GM19240 (cell line): ENCODE data around the genes MGAT3 and CACNA1I.

DNA sequence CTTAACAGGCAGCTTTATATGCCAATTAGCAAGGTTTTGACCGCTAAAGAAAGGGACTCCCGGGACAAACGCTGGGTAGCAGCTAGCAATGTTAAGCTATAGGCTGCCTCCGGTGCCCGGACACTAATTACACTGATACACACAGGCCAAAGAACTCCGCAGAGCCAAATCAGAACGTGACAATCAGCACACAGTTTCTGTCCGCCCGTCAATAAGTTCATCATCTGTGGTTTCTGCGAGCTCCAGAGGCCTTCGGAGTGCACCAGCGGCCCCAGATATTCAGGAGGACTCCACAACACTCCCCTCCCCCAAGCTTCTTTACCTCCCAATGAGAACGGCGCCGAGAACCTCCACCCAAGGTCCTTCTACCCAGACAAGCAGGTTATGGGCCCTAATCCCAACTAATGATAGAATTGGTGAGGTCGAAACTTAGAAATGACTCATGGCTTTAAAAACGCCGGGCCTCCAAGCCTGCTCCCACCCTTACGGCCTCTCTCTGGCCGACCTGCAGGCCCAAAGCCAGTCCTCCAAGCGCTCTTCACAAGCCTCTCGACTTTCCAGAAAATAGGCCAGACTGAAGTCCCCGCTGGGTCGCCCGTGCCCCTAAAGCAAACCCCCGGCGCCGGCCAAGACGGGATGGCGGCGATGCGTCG, 412 bp downstream of the RPL3 start:
- RRBS: under 1% methylated on average over 8 of the region's 33 CpGs

GRCh38 chr22:39388600-39389035, 11.0 kb upstream of the TAB1 start:
- RRBS: no CpG with 5 or more reads among the region's 31 CpGs

DNA sequence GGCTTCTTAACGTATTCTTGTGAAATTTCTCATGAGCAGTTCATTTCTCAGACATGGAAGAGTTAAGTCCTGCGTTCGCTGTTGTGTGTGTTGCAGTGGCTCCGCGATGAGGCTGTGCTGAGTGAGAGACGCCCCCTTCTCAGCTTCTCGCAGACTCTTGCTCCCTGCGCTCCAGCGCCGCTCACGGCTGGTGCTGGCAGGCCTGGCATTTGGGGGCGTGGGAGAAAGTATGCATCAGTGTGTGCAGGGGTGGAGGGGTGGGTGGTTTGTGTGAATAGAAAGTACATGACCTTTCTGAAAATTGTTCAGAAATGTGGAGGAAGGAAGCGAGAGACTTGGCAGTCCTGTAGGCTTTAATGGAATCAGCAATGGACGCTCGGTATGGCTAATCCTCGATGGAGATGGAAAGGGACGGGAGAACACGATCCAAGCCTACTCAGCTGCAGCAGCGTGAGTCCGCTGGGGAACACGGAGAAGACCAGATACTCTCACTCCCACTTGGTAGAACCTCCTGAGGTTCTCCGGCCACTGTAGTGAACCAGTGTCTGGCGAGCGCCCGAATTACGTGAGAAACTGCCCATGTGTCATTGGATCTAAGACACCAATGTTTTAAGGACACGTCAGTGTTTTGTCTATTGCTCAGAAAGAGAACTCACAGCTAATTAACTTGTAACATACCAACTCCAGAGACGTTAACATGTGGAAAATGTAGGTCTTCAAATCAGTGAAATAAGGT, 6.0 kb downstream of the TAB1 start:
- RRBS: no CpG with 5 or more reads among the region's 28 CpGs

GRCh38 chr22:39428327-39429112, 28.3 kb upstream of the MGAT3 start:
- RRBS: no CpG with 5 or more reads among the region's 13 CpGs

DNA sequence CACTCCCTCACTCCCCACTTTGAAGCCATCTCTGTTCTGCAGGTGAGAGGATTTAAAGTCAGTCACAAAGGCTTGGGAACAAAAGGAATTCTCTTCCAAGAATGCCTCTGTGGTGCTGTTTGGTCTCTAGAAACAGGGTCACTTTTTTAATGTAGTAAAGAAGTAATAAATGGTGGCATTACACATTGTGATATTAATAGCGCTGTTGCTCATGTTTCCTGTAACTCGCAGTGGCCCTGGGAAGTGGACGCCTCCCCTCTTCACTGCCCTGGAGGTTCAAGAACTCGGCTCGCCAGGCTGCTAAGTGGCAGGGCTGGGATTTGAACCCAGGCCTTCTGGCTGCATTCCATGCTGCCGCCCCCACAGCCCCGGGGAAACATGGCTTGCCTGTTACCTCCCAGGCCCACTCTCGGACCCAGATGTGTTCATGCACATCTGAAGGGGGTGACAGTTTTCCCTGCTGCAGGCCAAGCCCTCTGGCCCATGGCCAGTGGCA, 25.1 kb upstream of the MGAT3 start:
- RRBS: no CpG with 5 or more reads among the region's 8 CpGs

DNA sequence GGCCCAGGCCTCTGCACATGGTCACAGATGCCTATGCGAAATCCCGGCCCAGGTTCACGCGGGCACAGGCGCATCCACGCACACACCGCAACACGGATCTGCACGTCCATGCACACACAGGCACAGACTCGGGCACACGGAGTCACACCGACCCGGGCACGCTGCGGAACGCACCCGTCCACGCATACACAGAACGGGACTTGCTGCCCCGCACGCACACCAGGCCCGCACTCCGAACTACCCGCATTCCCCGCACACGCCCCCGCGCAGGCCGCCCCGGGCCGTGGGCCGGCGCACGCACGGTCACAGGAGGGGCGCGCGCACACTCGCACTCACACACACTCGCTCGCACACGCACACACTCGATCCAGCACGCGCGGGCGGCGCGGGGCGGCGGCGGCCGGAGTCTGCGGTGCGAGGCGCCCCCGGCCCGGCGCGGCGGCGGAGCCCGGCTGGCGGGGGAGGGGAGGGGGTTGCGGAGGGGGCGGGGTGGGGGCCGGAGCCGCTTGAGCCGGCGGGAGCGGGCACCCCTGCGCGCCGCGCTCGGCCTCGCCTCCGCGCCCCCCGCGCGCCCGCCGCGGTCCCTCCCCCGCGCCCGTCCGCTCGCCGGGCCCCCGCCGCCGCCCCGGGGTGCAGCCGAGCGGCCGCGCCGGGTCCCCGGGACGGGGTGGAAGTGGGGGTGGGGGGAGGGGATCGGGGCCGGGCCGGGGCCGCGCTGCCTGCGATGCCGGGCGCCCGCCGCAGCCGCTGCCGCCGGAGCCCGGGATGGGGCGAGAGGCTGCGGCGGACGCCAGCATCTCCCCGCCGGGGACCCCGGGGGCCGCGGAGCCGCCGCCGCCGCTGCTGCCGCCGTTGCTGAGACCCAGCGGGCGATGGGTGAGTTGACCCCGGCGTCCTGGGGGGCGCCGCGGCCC, at the start of gene MGAT3:
TSS of gene MGAT3 (plus strand) at position 331 of the 914 bp plus-strand sequence.
- RRBS: 6% methylated on average over 44 of the region's 138 CpGs

DNA sequence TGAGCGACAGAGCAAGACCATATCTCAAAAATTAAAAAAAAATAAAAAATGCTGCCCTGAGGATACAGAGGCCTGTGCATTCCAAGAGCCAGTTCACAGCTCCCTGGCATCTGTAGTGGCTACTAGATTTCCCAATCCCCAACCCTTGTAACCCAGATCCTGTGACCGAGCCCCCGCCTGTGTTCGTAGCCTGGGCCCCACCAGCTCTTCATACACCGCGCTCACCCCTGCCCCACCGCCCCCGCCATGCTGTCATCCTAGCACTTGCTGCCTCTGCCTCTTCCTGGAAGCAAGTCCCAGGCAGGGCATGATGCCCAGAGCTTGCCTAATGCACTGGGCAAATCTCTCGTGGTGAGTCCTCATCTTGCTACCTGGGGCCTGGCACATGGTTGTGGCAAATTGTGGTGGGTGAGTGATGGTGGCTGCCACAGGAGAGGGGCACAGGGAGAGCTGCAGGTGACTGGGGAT, 7.1 kb downstream of the MGAT3 start:
- RRBS: no CpG with 5 or more reads among the region's 9 CpGs

- RRBS: no CpG with 5 or more reads among the region's 18 CpGs
Measured at GRCh38 chr22:39473860-39475064, 17.4 kb downstream of the MGAT3 start.

DNA sequence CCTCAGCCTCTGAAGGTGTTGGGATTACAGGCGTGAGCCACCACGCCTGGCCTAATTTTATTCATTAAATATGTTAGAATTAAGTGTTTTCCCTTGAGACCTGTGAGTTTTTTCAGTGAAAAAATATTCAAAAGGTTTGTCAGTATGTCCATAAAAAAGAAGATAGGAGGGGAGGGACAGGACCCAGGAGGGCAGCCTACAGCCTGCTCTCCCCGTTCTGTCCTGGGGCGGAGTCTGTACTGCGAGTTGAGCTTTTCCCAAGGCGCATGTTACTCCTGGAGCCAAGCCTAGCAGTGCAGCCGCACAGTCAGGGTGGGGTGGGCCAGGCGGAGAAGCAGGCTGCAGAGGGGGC, 15.4 kb upstream of the MIEF1 start:
- RRBS: no CpG with 5 or more reads among the region's 8 CpGs

GRCh38 chr22:39529061-39530091, 3.2 kb downstream of the RPS19BP1 start:
- RRBS: 2% methylated on average over 9 of the region's 42 CpGs

DNA sequence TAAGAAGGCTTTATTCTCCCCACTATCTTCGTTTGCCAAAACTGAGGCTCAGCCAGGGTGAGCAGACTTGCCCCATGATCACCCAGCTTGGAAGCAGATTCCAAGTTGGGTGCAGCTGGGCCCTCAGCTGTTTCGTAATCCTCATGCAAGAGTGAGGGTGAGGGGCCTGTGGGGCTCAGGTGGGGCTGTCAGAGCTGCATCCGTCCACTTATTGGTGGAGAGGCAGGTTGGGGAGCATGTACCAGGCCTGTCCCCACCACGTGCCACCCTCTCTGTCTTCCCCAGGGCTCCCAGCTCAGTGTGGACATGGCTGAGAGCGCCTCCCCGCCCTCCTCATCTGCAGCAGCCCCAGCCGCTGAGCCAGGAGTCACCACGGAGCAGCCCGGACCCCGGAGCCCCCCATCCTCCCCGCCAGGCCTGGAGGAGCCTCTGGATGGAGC, at the start of gene CACNA1I:
TSS of gene CACNA1I (plus strand) at position 307 of the 440 bp plus-strand sequence.
- RRBS: no CpG with 5 or more reads among the region's 11 CpGs

DNA sequence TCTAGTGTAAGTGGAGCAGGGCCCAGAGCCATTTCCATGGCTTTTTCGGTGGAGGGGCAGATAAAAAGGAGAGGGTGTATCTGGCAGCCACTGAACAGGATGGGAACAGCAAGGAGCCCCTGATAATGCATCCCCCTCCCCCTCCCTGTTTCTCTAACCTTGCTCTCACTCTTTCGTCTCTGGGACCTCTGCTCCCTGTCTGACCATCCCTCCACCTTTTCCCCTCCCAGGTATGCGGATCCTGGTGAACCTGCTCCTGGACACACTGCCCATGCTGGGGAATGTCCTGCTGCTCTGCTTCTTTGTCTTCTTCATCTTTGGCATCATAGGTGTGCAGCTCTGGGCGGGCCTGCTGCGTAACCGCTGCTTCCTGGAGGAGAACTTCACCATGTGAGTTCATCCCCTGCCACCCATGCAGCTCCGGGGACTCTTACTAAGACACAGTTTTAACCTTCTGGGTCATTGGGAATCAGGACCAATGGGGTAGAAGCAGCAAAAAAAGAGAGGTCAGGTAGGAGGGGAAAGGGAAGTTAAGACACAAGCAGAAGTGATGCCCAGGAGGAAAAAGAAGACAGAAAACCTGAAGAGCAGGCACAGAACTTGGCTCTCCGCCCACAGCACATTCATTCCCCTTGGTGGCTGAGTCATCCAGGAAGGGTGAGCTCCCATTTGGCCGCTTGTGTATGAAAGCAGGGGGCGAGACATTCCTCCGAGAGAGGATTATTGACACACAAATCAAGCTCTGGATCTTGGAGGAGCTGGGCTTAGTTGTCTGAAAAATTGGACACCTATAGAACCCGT, 64.0 kb downstream of the CACNA1I start:
- RRBS: no CpG with 5 or more reads among the region's 12 CpGs

DNA sequence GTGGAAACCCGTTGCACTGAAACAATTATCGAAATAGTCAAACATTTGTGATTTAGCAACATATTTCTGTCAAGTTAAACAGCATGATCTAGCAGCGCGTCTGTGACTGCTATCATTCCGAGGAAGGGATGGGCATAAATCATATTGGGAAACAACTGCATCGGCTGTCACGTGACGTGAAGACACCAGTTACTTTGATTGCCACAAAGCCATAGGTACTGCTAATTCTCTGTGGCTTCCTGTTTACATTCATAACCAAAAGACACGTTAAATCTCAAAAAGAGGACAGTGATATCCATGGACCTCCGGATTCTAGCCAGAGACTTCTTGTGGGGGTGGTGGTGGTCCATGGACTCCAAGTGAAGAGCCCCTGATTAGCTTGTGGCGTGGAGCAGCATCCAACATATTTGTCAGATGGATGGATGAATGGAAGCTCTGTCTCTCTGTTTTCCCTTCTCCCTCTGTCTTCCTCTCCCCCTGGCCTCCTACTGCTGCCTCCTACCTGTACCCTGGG, 87.9 kb downstream of the CACNA1I start:
- RRBS: no CpG with 5 or more reads among the region's 11 CpGs

DNA sequence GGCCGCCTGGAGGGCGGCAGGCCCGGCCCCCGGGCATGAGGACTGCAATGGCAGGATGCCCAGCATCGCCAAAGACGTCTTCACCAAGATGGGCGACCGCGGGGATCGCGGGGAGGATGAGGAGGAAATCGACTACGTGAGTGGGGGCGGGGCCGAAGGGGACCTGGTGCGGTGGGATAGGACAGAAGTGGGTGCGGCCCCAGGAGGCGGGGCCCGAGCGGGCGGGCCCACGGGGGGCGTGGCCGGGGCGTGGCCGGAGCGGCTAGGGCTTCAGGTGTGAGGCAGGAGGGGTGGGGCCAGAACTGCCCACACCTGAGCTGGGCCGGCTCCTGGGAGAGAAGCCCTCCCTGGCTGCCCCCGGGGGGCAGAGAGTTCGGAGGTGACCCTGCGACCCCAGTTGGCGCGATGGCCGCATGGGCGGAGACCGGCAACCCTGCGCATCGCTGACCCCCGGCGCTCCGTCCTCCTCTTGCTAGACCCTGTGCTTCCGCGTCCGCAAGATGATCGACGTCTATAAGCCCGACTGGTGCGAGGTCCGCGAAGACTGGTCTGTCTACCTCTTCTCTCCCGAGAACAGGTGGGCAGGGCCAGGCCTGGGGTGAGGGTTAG, 91.9 kb downstream of the CACNA1I start:
- RRBS: 22% methylated on average over 11 of the region's 51 CpGs

DNA sequence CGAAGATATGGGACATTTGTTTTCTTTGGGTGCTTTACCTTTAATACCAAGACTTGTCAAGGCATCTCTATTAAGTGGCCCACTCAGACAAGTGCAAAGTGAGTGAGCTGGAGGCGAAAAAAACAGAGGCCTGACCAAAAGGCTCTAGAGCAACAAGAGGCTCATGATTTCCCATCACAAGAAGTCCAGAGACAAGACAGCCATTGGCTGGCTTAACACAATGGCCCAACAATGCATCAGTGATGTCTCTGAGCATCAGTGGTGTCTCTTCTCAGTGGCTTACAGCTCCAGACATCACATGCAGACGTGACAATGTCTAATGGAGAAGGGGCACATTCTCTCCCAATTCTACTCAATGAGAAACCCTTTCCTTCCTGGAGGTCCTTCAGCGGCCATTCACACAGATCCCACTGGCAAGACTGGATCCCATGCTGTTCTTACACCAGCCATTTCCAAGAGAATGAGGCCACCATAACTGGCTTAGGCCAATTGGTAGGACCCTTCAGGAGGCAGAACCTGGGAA, 14.9 kb upstream of the FAM83F start:
- RRBS: no CpG with 5 or more reads among the region's 4 CpGs

- RRBS: no CpG with 5 or more reads among the region's 14 CpGs
Measured at GRCh38 chr22:39999187-39999847, 4.6 kb downstream of the FAM83F start.

DNA sequence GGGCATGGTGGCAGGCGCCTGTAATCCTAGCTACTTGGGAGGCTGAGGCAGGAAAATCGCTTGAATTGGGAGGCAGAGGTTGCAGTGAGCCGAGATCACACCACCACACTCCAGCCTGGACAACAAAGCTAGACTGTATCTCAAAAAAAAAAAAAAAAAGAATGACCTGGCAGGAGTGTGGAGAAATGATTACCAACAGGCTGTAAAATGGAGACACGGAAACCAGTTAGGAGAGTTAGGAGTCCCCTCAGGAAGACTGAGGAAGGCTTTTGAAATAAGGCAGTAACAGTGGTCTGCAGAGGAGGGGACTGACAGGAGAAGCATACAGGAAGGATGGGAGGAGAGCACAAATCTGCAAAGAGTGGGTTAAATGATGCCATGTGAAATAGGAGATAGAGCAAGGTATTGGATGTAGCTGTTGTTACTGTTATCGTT, 39.9 kb upstream of the TNRC6B start:
- RRBS: no CpG with 5 or more reads among the region's 5 CpGs

GRCh38 chr22:40175460-40176205, 2.1 kb upstream of the TNRC6B start:
- RRBS: no CpG with 5 or more reads among the region's 9 CpGs

- RRBS: no CpG with 5 or more reads among the region's 4 CpGs
Measured at GRCh38 chr22:40200889-40201088, 23.1 kb downstream of the TNRC6B start.

- RRBS: no CpG with 5 or more reads among the region's 6 CpGs
Measured at GRCh38 chr22:40204118-40204923, 26.6 kb downstream of the TNRC6B start.